ENCODE measurements around a stretch of chr9.

GRCh38 chr9:114300763-114301149 is 22.1 kb upstream of the ORM1 start:
- RRBS, 2 experiments, result no CpG with 5 or more reads among the region's 14 CpGs

- RRBS, 2 experiments, result no CpG with 5 or more reads among the region's 4 CpGs
Measured at GRCh38 chr9:114315330-114315729, 7.6 kb upstream of the ORM1 start.

DNA sequence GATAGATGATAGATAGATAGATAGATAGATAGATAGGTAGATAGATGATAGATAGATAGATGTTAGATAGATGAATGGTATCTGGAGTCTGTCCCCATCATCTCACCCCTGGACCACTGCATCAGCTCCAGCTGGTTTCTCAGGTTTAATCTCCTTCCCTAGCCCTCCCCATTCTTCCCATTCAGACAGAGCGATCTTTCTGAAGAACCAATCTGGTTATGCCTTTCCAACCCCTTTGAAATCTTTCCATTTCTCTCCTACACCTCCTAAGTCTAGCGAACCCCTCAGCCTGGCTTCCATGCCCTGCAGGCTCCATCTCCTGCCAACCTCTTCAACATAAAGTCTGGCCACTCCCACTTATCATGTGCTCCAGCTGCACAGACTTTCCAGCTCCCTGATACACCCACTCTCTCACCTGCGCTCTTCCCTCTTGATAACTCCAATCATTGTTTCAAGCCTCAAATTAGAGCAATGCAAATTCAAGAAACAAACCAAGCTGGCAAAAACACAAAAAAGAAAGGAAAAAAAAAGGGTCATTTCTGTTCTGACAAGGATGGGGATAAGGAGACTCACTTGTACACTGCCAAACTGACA is 3.8 kb upstream of the ORM1 start:
- RRBS, 2 experiments, result no CpG with 5 or more reads among the region's 3 CpGs

DNA sequence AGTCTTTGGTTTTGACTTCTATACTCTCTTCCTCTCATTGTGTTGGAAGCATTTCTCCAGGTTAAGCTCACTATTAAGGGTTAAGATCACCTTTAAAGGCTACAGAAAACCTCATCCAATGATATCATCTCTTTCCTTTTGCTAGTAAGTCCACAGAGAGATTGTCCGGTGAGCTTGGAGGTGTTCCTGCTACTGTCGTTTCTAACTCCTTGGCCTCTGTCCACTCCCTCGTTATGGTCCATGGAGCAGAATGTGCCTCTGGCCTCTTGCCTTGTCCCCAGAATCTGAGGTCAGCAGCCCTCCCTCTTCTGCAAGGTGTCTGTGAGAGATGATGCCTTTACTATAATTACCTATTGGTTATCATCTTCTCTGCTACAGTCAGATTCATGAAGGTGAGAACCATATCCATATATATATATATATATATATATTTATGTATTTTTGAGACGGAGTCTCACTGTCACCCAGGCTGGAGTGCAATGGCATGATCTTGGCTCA is 15.0 kb downstream of the ORM2 start:
- RRBS, 2 experiments, result no CpG with 5 or more reads among the region's 4 CpGs

DNA sequence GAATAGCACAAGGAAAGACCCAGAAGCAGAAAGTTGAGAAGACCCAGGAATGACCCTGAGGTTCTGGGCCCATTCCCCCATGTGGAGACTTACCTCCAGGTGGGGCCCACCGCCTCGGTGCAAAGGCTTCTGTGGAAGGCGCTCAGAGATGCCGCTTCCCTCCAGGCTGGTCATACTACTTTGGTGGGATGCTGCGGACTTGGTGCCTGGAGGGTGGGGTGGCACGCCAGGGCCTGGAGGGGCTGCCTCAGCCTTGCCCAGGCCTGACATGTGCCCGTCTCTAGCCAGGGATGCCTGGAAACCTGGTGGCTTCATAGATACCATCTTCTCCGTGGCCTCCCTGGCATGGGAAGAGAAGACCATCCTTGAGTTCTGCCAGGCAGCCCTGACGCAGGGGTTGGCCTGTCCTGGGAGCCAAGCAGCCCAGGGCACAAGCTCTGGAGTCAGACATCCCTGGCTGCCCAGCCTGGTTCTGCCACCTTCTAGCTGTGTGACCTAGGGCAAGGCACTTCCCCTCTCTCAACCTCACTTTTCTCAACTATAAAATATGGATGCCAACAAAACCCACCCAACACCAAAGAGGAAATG is 28.3 kb downstream of the ORM2 start:
- RRBS, 2 experiments, result no CpG with 5 or more reads among the region's 9 CpGs

- RRBS, 2 experiments, result no CpG with 5 or more reads among the region's 6 CpGs
Measured at GRCh38 chr9:114591275-114591837, 3.8 kb downstream of the ATP6V1G1 start.

- RRBS, 2 experiments, result no CpG with 5 or more reads among the region's 1 CpG
Measured at GRCh38 chr9:114893039-114893599, 37.3 kb downstream of the TNFSF8 start.

DNA sequence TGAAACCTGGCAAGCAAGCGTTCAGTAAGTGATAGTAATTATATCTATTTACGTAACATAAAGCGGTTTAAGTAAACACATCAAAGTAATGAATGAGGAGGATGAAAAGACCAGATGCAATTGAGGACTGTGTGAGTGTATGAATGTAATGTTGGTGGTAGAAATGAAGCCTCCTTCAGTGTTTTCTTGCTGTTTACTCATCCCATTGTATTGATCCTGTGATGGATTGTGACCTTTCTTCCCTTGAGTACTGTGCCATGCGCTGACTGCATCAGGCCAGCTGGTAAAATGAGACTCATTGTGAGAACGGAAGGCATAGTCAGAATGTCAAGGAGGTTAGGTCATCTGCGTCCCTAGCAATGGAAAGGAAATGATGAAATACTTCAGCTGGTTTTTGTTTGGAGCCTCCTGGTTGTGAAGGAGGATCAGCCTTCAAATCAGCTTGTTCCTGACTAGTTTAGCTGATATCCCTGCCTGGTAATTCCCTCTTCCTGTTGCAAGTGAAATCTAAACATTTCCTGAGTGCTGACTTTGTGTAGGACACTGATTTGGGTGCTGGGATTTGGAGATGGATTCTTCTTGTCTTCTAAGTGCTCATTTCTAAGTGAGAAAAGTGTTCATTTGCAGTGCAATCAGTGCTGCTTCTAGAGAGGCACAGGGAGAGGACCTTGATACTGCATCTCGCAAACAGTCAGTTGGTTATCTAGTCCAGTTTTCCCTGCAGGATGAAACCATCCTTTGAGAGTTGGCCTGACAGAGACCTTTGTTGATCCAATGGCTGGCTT is 35.5 kb downstream of the TNFSF8 start:
- RRBS, 2 experiments, result no CpG with 5 or more reads among the region's 7 CpGs

DNA sequence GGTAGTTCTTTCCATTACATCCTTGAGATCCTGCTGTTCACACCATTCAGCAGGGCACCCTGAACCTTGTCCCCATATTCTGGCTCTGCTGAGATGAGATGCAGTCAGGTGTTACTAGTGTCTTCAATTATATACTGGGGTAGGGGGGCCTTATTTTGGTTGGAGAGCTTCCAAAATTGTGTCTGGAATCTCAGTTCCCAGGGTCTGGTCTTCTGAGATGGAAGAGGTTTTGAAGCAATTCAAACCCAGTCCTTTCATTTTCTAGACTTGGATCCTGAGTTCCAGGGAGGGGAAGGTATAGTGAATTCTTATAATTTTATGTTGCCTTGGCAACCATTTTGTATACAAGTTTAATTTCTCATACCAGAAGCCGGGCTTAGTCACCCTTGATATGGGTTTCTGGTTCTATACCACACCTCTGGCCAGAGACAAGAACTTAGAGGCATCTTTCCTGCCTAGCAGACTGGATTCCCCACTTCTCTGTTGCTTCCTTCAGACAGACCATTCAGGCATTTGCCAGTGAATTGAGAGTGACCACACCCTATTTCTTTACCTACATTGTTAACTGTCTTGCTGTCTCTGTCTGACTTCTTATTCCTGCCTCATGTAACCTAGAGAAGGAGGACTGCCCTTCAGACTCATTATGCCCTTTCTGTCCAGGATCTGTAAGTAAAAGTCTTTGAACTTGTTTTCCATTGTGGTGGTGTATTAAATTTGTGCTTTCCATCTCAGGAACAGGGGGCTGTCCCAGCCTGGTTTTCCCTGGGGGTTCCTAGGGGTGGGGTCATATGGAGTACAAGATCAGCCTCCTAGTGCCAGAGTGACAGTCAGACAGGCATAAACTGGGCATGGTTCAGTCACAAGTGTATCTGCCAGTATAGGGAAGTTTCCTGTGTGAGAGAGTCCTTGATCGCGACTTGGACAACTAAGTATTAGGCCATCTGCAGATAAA is 27.6 kb downstream of the TNFSF8 start:
- RRBS, 2 experiments, result no CpG with 5 or more reads among the region's 3 CpGs

GRCh38 chr9:114929121-114929905 is 1.1 kb downstream of the TNFSF8 start:
- RRBS, 2 experiments, result no CpG with 5 or more reads among the region's 5 CpGs

- RRBS, 2 experiments, result no CpG with 5 or more reads among the region's 9 CpGs
Measured at GRCh38 chr9:115116339-115117149, 1.4 kb downstream of the TNC start.

DNA sequence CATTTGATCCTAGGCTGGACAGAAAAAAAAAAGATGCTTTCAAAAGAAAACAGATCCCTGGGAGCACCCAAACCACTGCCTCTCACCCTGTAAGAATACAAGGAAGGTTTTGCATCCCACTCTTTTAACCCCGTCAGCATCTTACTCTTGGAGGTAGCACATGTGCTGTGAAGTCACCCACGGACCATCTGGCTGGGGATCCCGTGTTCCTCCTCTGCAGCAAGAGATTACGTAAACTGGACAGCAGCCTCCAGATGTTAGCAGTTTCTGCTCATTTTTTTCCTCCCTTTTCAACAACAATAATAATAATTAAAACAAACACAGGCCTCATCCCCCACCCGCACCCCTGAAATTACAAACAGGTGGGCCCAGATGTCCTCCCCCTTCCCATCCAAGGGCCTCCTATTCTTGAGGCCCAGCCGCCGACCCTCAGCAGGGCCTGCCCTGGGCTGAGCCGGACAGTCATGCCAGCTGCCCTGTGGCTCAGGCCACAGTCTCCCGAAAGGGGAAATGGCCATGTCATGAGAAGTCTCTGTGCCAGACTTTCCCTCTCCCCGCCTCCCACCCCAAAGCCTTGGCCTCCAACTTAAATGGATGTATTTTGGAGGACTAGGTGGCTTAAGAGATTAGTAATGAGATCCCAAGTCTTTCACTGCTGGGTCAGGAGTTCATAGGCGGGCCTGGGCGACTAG is 165.0 kb downstream of the PAPPA start:
- RRBS, 2 experiments, result no CpG with 5 or more reads among the region's 12 CpGs

- RRBS, 2 experiments, result no CpG with 5 or more reads among the region's 5 CpGs
Measured at GRCh38 chr9:116364849-116365285, 211.3 kb downstream of the PAPPA start.

GRCh38 chr9:116837085-116837395 is 149.9 kb downstream of the TRIM32 start:
- RRBS, 2 experiments, result no CpG with 5 or more reads among the region's 2 CpGs

- RRBS, 2 experiments, result no CpG with 5 or more reads among the region's 4 CpGs
Measured at GRCh38 chr9:117783657-117784425, 79.6 kb downstream of the TLR4 start.

GRCh38 chr9:120390609-120391184 is 189.3 kb downstream of the CDK5RAP2 start:
- RRBS, 2 experiments, result no CpG with 5 or more reads among the region's 12 CpGs

GRCh38 chr9:120411797-120412563 is 168.0 kb downstream of the CDK5RAP2 start:
- RRBS, 2 experiments, result no CpG with 5 or more reads among the region's 6 CpGs

- RRBS, 2 experiments, result no CpG with 5 or more reads among the region's 7 CpGs
Measured at GRCh38 chr9:120474758-120475670, 105.0 kb downstream of the CDK5RAP2 start.

DNA sequence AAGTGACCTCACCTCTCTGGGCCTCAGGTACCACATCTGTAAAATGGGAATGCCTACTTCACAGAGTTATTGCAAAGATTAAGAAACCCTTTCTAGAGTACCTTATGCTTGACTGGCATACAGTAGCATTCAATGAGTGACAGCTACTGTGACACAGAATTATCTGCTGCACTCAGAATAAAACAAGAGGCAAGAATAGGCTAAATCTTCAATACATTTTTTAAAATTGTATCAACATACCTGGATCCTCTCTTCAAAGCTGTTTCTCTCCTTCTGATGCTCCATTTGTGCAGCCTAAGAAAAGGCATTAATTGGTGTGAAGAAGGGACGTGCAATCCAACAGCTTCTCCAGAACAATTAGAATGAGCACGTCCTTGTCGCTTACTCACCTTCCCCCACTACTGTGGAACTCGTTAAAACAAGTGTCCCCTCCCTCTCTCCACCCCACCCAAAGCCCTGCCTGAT is 51.4 kb downstream of the CDK5RAP2 start:
- RRBS, 2 experiments, result no CpG with 5 or more reads among the region's 4 CpGs

All from bronchial epithelial cell (primary cell).